Epithelial cell of alveolus of lung (primary cell): Measurements from ENCODE around the genes AQP3 and PRSS3.

- RAMPAGE, long total RNA = no peak
- RRBS = no CpG with 5 or more reads among the region's 9 CpGs
Observed at GRCh38 chr9:33135536-33136075, 31.5 kb downstream of the B4GALT1 start.

- RAMPAGE, long total RNA = no peak
- RRBS = no CpG with 5 or more reads among the region's 22 CpGs
Observed at GRCh38 chr9:33139133-33140350, 27.6 kb downstream of the B4GALT1 start.

DNA sequence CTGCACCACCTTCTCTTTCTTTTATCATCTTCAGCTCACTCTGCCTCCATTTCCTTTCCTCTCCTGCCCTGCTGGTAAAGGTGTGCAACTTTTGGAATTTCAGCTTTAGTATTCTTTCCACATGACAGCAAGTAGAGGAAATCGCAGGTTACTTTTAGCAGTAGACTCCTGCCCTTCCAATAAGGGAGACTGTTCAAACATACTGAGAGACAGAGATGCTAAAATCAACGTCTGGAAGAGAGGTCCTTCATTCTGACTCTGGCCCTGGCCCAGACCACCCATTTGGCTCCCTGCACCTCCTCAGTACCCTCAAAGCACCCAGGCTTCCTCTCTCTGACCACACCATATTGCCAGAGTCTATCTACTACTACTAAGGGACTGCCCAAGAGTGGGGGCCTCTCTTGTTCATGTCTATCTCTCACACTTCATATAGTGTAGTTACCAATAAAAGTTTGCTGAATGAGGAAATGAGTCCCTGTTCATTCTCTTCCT is 8.7 kb downstream of the B4GALT1 start:
- RAMPAGE, long total RNA = no peak
- RRBS = no CpG with 5 or more reads among the region's 2 CpGs

GRCh38 chr9:33159981-33160354 is 7.2 kb downstream of the B4GALT1 start:
- RAMPAGE, long total RNA = no peak

DNA sequence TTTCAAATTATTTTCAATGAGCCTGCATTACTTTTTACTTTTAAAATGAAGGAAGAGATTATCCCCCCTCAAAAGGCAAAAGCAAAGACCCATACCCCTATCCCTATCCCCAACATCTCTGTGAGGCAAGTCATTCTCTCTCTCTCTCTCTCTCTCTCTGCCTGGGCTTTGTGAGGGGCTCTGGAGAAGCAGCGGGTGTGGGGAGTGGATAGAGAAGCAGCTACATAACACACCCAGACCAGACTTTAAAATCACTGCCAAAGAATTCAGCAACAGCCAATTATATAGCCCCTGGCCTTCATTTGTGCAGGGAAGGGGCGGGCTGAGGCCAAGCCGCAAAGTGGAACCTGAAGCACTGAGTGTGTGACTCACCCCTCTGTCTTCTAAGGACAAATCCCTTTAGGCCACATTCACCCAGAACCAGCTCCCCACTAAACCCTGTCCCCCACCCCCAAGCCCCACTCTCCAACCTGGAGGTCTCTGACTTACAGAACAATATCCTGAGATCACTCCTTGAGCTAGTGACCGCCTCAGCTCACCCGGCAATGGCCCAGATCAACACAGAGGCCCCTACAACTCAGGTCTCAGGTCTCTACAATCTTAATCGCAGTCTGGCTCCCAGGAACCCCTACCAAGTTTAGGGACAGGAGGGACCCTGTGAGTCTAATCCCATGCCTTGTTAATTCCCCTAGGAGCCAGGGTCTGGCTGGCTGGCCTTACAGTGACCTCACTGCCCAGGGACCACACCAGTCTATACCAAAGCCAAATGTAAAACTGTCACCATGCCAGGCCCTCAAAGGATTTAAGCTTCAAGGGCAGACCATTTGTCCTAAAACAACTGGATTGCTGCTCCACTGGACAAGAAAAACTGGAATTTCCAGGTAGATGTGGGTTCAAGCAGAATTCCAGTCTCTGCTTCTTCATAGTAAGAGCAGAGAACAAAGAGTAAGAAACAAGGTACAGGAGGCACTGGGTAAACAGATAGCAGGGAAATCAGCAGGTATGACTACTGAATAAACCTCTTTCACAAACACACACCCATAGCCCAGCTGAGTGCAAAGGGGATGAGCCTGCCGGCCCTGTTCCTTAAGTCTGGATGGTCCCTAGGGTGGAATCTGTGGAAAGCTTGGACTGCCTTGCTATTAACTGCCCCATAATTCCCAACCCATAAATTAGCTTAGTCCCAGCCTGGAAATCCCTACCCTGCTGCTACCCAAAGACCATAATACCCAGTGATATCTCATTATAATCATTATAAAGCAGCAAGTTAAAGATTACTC is 5.8 kb downstream of the B4GALT1 start:
- RAMPAGE, long total RNA = no peak
- RRBS = no CpG with 5 or more reads among the region's 7 CpGs

GRCh38 chr9:33163479-33164303 is 3.4 kb downstream of the B4GALT1 start:
- RAMPAGE, long total RNA = no peak
- RRBS = no CpG with 5 or more reads among the region's 10 CpGs

DNA sequence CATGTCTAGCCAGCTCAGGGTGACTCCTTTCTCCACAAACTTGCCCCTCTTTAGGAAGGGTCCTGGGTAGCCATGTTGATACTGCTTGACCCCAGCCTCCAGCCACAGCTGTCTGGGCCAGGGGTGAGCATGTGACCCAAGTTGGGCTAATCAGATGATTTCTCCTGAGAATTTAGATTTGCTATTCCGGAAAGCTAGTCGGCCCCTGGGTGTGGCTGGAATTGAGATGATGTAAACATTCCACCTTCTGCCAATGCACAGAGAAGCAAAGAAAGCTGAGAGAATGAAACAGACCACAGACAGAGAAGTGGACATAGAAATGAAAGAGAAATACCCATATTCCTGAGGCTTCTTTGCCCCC is 17.8 kb upstream of the B4GALT1 start:
- RAMPAGE, long total RNA = no peak
- RRBS = no CpG with 5 or more reads among the region's 2 CpGs

GRCh38 chr9:33220921-33221867 is 18.8 kb upstream of the SPINK4 start:
- RAMPAGE, long total RNA = no peak
- RRBS = no CpG with 5 or more reads among the region's 12 CpGs

DNA sequence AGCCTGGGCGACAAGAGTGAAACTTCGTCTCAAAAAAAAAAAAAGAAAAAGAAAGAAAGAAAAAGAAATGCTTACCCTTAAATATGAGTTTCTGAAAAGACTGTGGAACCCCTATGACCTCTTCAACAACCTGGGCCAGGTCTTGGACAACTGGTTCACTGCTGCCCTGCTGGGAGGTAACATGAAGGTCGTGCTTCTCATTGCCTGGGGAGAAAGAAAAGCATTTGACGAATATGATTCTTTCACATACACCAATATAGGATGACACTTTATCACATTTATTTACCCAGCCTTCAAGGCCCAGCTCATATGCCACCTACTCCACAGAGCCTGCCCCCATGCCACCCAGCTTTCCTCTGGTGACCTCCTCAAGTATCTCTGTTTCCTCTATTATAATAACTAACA is 1.9 kb downstream of the BAG1 start:
- RAMPAGE, long total RNA = no peak
- RRBS = no CpG with 5 or more reads among the region's 4 CpGs

- RAMPAGE, long total RNA = no peak
- RRBS = no CpG with 5 or more reads among the region's 8 CpGs
Observed at GRCh38 chr9:33288477-33289007, 1.8 kb upstream of the NFX1 start.

DNA sequence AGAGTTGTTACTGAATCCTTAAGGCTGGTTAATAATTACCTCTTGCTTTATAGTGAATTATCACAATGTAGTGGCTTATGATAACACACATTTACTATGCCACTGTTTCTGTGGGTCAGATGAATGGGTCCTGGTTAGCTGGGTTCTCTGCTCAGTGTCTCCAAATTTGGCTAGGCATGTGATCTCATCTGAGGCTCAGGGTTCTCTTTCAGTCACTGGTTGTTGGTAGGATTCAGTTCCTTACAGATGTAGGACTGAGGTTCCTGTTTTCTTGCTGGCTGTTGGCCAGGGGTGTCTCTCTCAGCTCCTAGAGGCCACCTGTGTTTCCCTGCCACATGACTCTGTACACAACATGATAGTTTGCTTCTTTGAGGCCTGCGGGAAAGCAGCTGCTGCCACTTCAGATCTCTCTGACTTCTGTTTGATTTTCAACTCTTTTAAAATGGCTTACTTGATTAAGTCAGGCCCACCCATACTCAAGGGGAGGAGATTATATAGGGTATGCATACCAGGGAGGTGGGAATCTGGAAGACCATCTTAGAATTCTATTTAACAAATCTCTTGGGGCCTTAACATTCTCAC is 7.2 kb downstream of the NFX1 start:
- RAMPAGE, long total RNA = no peak
- RRBS = no CpG with 5 or more reads among the region's 1 CpG

DNA sequence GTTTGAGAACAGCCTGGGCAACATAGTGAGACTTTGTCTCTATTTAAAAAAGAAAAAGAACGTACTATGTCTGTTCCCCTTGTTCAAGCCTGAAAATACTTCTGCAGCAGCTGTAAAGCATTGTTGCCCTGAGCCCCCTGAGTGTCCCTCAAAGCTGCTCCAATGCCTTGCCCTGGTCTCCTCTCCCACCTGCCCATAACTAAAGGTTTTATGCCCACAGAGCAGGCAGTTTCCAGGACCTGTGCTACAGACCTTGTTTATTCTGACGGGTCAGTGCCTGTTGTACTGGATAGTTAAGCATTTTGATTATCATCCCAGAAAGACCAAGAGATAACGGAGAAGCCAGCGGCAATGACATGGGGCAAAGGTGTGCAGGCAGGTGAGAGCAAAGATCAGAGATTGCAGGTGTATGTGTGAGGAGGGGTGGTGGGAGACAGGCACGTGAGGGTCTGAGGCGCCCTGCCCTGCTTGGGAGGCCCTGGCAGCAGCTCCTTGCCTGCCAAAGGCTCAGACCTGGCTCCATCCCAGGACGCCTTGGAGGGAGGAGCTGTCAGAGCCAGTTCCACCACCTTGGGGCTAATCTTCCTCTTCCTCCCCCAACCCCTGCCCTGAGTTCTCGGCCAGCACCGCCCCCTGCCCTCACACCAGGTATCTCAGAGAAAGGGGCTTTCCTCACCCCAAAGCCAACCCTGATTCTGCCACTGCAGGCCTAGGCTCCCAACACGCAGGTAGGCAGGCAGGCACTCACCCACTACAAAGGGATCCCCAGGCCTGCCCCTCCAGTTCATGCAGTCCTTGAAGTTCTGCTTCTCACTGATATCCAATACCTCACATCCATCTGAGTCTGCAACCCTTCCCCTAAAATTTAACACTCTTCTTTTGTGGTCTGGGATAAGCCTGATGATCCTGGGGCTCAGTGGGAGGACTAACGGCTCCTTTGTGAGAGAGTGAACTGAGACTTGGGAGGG is 2.0 kb downstream of the AQP3 start:
- RAMPAGE, long total RNA = no peak
- RRBS = no CpG with 5 or more reads among the region's 11 CpGs

DNA sequence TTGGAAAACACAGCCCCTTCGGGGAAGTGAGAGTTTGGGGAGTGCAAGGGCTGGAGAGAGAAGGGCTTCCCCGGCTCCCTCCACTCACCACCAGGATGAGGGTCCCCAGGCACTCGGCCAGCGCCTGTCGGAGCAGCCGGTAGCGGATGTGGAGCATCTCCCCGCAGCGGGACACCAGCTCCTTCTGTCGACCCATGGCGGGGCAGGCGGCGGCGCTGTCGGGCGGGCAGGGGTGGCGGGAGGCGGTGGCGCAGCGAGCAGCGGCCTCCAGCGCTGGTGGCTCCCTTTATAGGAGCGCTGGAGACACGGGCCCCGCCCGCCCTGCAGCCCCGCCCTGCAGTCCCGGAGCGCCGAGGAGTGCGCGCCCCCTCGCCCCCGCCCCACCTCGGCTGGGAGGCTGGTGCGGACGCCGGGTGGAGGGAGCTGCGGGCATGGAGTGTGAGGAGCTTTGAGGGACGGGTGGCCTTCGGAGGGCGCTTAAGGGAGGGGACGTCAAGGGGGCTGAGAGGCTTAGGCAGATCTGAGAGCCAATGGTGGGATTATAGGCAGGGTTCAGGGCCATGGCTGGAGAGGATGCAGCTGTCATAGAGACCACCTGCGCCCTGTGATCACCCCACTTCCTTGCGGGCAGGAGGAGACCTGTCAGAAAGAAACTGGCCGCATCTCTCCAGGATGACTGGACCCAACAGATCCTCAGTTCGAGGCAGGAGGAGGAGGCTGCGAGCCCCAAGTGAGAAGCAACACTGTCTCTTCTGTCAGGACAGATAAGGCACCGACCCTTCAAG is at the start of gene AQP3:
AQP3 (minus strand) TSS at position 259 of the 785 bp plus-strand sequence.
- RAMPAGE, long total RNA = no peak
- RRBS = 2% methylated on average over 16 of the region's 49 CpGs

GRCh38 chr9:33795064-33795747 is at the start of gene PRSS3:
PRSS3 (plus strand) TSS chr9:33795561.
- RAMPAGE, long total RNA = no peak
- RRBS = no CpG with 5 or more reads among the region's 8 CpGs

GRCh38 chr9:33818153-33819203 is 1.5 kb downstream of the UBE2R2 start:
- RAMPAGE, long total RNA = no peak
- RRBS = no CpG with 5 or more reads among the region's 21 CpGs

GRCh38 chr9:33916884-33917368 is 100.0 kb downstream of the UBE2R2 start:
- RAMPAGE, long total RNA = no peak
- RRBS = no CpG with 5 or more reads among the region's 10 CpGs

DNA sequence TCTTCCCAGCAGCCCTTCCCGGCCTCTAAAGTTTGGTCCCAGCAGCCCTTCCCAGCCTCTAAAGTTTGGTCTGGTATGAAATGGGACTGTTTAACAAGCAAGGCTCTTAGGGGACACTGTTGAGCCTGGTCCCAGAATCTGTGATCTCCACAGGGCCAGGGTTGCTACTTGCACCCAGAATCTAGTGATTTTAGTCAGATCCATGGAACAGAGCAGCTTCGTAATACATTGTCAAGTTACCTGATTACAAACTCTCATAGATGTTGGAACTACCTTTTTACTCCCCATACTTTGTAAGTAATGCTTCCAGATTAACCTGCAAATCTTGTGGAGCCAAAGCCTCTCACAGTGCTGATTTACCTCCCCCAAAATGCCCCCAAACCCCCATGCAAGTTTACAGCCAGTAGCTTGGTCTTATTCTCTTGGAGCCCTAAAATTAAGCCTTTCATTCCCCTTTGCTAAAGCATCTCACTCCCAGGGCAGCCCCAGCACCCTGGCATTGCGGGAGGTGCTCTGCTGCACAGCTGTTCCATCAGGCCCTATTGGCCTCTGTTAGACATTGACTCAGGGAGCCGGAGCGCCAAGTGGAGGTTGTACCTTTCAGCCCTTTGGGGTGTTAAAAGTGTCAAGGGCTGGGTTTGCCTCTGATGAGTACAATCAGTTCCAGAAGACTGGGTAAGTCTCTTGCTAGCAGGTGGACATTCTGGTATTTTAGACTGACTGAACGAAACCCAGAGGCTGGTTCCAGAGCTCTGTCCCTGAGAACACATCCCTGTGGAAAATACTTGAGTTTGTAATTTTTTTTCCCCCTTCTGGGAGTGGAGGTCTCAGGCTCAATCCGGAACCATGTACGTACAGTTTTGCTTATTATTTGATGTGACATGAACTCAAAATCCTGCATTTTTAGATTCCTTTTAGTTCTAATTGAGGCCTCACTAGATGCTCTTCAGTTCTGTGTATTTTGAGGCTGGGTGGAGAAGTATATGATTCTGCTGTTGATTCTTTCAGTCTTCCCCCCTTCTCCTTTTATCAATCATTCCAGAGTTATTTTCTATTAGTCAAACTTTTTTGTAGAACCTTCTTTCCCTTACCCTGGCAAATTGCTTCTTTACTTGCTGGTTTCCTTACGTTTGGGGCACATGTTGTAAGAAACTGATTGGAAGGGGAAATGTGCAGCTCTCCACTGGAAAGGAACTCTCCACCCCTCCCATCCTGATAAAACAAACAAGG is 102.4 kb downstream of the UBE2R2 start:
- RAMPAGE, long total RNA = no peak
- RRBS = no CpG with 5 or more reads among the region's 9 CpGs

GRCh38 chr9:34045892-34046449 is 2.7 kb downstream of the UBAP2 start:
- RAMPAGE, long total RNA = no peak
- RRBS = no CpG with 5 or more reads among the region's 8 CpGs

- RAMPAGE, long total RNA = no peak
- RRBS = no CpG with 5 or more reads among the region's 4 CpGs
Observed at GRCh38 chr9:34073043-34073614, 24.4 kb upstream of the UBAP2 start.

DNA sequence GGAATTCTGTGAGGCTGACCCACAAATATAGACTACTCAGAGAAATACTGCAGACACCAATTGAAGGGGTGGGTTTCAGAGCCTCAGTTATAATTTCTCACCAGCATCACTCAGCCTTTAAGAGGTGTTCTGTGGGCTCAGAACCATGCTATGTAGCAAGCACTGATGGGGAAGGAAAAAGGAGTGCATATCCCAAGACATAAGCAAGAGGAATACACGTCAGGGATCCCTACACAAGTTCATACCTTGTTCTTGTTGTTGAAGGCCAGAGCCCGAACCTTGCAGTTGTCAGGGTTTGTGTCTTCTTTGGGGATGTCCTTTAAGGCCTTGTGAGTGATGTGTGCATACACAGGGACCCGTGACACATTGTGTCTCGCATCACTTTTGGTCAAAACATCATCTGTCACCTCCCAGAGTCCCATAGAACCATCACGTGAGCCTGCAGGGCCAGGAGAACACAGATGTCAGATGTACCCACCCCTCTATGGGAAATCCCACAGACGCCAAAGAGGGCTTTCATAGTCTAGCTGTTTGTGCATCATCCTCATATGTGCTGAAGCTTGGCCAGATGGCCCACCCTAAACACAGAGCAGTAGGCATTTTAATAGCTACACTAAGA is 28.3 kb downstream of the DCAF12 start:
- RAMPAGE, long total RNA = no peak
- RRBS = no CpG with 5 or more reads among the region's 6 CpGs